ENCODE results near the genes CYB5B and CLEC18A.

- RRBS, 2 experiments = 4 to 7% methylated on average over 15 to 18 of the region's 64 CpGs
These were observed 764 bp downstream of the CHTF8 start for GRCh38 chr16:69131237-69132411.

DNA sequence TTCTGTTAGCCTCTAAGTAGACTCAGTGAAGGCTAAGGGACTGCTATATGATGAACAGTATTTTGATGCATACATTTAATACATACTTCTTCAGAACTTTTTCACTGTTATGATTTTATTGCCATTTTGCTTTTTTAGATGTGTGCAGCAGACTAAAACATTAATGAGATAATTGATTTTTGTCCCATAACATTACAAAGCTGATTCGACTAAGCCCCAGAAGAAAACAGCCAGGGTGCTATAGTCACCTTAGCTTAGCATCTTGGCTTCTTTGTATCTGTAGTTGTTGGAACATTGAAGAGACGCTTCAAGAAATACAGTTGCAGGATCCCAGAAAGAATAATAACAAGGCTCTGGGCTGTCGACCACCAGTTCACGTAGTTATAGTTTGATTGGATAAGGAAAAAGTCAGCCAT, 3.6 kb downstream of the NIP7 start:
- RRBS, 2 experiments = no CpG with 5 or more reads among the region's 4 CpGs

GRCh38 chr16:69424002-69425122, at the start of gene CYB5B:
TSS of gene CYB5B (plus strand) at chr16:69424619.
- RRBS, 2 experiments = 1 to 2% methylated on average over 7 of the region's 47 CpGs

DNA sequence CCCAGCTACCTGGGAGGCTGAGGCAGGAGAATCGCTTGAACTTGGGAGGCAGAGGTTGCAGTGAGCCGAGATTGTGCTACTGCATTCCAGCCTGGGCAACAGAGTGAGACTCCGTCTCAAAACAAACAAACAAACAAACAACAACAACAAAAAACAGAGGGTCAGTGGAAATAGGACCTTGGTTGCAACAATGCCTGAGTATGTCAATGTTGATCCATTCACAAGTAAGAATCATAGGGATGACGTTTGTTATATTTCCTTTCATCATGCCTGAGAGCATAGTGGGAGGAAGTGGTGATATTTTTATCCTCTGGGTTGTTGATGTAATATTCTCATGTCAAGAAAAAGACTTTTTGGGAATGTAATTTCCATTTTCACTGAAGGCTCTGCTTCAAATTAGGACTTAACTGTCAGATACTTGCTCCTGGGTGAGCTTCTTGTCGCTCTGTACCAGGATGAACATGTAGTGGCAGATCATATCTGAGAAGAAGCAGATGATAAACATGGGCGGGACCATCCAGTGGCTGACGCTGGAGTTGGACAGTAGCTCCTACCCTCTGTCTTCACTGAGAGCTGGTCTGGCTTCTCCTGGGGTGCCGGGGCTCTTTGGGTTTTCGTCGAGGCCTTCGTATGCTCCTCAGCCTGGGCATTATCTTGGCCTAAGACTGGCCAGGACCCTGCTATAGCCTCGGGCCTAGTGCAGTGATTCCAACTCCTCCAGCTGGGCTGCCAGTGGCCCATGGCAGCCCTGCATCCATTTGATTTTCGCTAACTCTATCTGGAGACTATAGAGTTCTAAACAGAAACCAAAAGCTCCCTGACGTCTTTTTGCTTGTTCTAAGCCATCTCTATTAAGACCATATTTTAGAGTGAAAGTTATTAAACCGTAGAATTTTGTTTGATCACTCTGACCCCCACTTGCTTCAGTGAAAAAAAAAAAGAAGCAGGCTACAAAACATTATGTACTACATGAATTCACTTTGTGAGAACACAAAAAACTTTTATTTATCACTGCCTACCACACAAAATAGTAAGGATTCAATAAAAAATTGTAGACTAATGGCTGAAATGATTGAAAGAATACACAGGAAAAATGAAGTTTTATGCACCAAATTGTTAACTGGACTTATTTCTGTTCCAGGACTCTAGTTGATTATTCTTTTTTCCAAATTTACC, 19.7 kb downstream of the CYB5B start:
- RRBS, 2 experiments = no CpG with 5 or more reads among the region's 15 CpGs

DNA sequence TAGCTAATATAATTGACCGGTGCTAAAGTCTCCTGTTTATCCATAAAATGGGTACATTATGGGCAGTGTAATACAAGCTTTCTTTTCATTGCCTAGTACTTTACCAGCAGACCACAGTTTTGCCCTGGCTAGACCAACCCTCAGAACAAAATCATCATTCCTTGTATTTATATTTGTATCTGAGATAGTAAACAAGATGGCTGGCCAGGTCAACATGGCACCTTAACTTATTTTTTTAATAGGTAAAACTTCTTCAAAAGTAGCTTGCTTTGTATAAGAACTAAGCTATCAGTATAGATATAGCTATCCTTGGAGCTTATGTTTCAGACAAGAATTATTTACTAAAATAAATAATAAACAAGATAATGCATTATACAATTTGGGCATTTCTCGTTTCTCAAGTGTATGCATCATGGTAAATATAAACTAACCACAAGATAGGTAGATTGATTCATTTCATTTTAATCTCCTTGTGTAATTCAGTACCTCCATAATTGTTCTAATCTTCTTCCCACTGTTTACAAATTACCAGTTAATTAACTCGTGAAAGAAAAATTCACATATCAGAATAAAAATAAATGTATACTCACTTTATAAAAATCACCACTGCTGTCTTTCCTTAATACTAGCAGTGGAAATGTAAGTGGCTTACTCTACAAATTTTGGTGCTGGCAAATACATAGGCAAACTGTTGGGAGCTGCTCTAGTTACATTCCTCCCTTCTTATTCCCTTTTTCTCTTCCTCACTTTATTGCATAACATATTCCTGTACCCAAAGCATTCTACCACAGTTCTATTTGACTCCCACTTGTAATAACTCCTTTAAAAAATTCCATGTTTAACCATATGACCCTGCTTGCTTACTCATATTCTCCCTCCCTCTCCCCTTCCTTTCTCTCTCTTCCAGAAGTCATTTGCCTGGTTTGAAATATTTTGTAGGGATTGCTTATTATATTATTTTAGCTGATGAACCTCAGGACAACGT, 23.0 kb downstream of the NQO1 start:
- RRBS, 2 experiments = no CpG with 5 or more reads among the region's 4 CpGs

- RRBS, 2 experiments = no CpG with 5 or more reads among the region's 12 CpGs
These were observed 655 bp downstream of the NQO1 start for GRCh38 chr16:69725755-69726054.

DNA sequence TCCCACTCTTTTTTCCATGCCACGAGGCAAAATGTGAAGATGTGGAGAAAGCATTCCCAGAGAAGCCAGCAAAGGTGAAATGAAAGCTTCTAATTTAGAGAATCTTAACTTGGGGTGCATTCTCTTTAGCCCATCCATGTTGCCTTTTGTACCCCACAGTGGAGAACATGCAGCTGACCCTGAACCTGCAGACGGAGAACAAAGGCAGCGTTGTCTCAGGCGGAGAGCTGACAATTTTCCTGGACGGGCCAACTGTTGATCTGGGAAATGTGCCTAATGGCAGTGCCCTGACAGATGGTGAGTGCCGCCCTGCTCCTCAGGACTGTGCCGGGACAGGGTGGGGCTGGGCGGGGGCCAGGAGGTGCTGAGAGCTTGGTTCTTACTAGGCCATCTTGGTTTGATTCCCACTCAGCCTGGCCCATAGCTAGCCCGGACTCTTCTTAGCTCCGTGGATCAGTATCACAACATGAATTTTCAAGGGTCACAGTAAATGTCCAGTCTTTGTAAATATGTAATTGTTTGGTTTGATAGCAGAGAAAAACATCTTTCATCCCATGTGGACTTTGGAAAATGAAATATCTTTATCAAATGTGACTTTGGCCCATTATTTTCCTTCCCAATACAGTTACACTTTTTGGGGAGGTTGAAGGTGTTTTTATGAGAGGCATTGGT, 78.0 kb downstream of the WWP2 start:
- RRBS, 2 experiments = 75% methylated on average over 1 of the region's 10 CpGs; no CpG with 5 or more reads in 1 of the 2 experiments

DNA sequence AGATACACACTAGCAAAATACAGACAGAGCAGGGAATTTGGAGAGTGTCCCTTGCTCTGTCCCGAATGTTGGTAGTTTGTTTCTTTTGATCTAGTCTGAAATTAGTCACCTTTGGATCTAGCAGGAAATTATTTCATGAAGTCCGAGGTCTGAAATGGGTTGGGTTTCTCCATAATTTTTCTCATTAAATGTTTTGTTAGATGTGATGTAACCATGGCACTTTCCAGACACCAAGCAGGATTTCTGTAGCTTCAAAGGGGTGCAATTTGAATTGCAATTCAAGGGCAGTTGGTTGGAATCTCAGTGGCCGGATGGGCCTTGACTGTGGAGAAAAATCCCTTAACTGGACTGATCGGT, 78.5 kb downstream of the WWP2 start:
- RRBS, 2 experiments = no CpG with 5 or more reads among the region's 4 CpGs

DNA sequence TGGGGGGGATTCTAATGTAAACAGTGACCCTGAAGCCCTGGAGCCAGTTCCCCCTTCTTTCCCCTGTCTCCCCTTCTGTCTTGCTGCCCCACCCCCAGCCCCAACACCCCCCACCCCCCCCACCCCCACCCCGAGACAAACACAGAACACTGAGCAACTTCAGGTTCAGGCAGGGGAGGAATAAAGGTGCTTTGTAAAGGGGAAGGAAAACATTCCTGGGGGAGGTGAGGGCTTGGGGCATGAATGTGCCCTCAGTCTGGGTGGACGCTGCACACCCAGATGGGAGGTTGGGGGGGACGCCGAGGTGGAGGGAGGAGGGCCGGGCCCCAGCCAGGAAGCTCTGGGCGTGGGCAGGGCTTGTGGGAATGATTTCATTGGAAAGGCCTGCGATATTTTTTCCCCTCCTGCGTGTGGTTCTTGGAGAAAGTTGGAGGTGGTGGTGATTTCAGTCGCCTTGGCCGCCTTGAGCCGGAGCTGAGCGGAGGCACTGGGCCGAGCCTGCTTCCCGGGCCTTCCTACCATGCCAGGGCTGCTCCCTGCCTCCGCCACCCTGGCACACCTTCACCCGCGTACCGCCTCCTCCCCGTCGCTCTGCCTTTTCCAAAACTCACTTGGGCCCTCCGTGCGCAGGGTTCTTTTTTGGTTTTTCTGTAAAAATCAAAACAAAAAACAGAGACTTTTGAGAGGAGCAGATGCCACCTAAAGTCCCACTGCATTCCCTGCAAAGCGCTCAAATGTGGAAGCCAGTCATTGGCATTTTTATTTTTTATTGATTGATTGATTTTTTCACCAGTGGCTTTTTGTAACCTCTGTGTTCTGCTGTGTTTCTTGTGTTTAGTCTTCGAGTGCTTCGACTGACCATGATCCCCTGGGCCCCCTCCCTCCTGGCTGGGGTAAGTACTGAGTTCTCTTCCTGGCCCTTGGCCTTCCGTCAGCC, 26.3 kb upstream of the CLEC18A start:
- RRBS, 2 experiments = 55 to 84% methylated on average over 3 of the region's 26 CpGs

DNA sequence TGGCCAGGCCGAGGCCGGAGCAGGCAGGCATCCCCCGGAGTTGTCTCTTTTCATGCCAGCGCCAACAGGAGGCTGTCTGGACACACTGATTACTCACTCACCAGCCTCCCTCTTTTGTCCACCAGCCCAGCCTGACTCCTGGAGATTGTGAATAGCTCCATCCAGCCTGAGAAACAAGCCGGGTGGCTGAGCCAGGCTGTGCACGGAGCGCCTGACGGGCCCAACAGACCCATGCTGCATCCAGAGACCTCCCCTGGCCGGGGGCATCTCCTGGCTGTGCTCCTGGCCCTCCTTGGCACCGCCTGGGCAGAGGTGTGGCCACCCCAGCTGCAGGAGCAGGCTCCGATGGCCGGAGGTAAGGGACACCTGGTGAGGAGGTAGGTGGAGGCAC, at the start of gene CLEC18A:
TSS of gene CLEC18A (plus strand) at position 199 of the 391 bp plus-strand sequence.
- RRBS, 2 experiments = no CpG with 5 or more reads among the region's 12 CpGs

DNA sequence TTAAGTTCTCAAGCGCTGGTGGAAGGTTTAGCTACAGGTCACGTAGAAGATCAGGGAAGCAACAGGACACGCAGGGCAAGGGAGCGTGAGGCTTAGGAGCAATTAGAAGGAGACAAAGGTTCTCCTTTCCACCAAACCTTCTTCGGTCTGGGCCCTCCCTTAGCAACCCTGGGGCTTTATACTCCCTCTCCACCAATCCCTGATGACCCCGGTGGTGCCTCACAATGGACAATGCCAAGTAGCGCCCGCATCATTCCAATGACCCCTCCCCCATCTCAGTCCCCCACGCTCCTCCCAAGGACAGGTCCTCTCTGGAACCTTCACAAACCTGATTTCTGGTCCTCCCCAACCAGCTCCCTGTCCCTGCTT, 39.1 kb downstream of the CLEC18A start:
- RRBS, 2 experiments = no CpG with 5 or more reads among the region's 9 CpGs

DNA sequence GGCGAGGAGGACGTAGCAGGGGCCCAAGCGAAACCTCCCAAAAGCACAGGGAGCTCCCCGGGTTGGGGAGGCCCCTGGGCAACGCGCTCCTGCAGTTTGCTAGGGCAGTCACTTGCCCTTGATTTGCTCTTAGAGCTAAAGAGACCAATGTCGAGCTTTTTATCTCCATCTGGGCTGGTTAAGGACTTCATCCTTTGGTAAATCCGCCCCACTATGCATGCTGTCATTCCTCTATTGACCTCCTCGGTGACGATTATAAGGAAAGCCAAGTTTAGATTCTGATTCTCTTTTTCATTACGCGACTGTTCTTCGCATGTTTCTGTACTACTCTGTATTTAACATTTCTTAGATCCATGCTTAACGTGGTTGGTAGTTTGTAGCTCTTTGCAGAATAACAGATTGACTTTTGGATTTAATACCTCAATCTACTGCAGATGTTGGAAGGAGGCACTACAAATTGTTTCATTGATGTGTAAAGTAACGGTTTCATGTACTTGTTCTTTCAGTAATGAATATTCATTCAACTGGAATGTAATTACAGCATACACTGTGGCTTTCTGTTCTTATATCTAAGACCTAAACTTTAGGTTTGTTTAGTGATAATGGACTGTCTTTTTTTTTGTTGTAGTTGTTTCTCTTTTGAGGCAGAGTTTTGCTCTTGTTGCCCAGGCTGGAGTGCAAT, 505 bp downstream of the DDX19A start:
- RRBS, 2 experiments = no CpG with 5 or more reads among the region's 15 CpGs

DNA sequence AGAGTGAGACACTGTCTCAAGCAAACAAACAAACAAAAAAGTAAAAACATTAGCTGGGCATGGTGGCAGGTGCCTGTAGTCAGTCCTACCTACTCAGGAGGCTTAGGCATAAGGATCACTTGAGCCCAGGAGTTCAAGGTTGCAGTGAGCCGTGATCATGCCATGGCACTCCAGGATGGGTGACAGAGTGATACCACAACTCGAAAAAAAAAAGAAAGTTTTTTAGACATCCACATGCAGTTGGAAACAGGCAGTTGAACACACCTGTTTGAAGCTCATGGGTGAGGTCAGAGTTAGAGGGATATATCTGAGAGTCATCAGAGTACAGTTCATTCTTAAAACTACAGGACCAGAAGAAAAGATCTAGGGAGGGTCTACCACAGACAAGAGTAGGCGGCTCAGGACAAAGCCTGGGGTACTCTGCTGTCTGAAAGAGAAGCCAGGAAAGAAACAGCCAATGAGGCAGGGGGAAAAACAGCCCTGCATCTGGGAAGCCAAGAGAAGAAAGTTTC, 35.1 kb downstream of the ST3GAL2 start:
- RRBS, 2 experiments = no CpG with 5 or more reads among the region's 3 CpGs

- RRBS, 2 experiments = no CpG with 5 or more reads among the region's 8 CpGs
These were observed 16.6 kb downstream of the ST3GAL2 start for GRCh38 chr16:70422231-70422868.

DNA sequence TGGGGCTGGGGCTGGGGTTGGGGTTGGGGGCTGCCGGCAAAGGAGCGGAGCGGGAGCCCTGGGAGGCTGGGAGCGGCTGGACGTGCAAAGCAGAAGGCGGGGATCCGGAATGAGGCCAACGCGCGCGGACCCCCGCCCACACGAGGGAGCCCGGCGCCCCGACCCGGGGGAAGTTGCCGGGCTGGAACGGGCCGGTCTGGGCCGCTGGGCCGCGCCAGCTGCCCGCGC, 334 bp downstream of the ST3GAL2 start:
- RRBS, 2 experiments = 1% methylated on average over 20 of the region's 25 CpGs

- RRBS, 2 experiments = no CpG with 5 or more reads among the region's 8 CpGs
These were observed 9.2 kb downstream of the COG4 start for GRCh38 chr16:70514138-70514634.

- RRBS, 2 experiments = 44 to 57% methylated on average over 2 of the region's 12 CpGs
These were observed 5.2 kb downstream of the MTSS2 start for GRCh38 chr16:70680668-70681137.

DNA sequence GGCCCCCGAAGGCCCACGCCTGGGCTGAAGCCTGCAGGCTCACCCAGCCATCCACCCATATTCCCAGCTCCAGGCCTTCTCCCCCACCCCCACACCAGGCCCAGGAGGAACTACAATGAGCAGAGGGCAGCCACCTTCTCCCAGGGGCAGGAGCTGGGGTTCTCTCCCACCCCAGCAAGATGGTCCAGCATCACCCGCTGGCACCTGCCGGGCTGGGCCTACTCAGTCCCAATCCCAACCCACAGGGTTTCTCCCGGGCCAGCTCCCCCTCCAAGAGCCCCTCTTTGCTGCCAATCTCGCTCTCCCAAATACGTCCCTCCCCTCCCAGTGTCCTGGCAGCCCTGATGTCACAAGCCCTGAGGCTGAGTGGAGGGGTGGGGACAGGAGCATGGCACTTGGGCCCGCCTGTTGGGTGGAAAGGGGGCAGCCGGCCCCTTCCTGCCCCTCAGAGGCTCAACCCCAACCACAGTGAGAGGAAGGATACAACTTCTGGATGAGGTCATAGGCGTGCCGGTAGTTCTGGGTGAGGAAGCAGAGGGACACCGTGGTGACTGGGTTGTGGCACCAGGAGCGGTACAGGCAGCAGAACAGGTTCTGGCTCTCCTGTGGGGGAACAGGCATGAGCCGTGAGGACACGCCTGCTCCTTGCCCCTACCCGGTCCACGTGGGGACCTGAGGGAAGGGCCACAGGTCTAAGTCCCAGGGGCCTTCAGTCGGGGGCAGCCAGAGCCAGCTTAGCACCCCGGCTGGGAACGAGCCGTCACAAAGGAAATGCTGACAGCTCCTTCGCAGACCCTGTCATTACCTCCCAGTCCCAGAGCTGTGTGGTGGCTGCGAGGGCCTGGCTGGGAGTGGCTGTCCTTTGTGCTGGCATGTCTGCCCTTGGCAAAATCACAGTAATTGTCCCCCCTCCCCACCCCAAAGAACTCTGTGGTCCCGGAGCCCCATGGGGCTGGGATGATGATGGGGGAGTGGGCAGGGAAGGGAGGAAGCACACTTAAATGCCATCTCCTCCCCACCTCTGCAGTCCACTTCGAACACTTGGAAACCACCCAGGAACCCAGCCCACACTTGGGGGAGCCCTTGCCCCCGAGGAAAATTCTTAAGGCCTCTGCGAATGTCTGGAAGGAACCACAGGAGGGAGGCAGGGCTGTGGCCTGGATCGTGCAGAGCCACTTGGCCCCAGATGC, 11.2 kb upstream of the MTSS2 start:
- RRBS, 2 experiments = 2 to 4% methylated on average over 7 to 8 of the region's 28 CpGs

- RRBS, 2 experiments = no CpG with 5 or more reads among the region's 12 CpGs
These were observed 44.1 kb upstream of the MTSS2 start for GRCh38 chr16:70729820-70730493.

DNA sequence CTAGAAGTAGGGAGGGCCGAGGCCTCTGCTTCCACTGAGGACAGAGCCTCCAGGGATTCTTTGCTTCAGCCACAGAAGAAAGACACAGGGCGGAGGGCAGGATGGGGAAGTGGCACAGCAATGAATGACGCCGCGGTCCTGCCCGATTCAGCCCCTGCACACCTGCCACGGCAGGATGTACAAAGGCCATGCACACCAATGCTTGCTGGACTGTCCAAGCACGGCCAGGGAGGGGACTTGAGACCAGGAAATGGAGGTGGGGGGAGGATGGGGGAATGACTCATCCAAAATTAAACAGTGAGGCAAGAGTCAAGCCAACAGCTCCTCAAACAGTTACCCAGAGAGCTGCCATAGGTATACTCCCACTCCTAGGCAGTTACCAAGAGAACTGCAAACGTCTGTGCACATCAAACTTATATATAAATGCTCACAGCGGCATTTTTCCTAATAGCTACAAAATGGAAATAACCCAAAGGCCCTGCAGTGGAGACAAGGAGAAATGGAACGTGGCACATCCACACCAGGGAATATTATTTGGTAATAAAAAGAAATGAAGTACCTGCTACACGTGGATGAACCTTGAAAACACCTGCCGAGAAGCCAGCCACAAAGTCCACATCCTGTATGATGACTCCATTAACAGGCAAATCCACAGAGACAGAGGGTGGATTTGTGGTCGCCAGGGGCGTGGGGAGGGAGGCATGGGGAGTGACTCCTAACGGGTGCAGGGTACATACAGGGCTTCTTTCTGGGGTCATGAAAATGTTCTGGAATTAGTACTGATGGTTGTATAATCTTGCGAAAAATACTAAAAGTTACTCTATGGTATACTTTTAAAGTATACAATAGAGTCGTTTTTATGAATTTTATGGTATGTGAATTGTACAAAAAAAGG, 54.1 kb downstream of the VAC14 start:
- RRBS, 2 experiments = no CpG with 5 or more reads among the region's 18 CpGs

Measured in bronchial epithelial cell (primary cell).